Ileum (tissue), 1 donor: ENCODE measurements around a stretch of chr7.

DNA sequence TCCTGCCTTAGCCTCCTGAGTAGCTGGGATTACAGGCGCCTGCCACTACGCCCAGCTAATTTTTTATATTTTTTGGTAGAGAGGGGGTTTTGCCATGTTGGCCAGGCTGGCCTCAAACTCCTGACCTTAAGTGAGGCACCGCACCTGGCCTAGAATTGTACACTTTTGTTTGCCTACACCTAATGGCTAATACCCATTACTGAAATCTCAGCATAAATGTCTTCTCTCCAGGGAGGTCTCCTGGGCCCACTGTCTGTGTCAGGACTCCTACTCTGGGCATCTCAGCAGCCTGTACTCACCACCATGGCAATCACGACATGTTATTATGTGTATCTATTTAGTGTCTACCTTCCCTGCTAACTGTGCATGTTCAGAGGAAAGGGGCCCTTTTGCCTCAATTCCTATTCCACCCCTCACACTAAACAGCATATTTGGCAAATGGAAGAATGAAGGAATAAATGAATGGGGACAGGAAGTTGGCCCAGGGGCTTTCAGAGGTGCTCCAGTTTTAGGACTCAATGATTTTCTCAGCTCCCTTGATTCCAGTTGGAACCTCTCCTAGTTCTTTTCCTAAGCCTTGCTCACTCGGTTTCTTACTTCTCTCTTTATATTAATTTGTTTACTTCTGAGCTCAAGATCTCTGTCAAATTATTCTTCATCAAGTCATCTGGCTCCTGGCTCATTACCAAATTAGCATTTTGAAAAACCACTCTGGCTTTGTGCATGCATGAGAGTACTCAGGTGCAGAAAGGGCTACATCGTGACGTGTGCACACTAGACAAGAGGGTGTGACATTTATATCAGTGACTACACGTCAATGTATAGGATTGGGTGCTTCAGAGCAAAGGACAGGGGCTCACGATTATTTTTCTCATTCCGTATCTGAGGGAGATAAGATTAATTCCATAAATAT is 646.0 kb upstream of the DPP6 start:
- PRO-cap = no peak

- PRO-cap = no peak
Observed at GRCh38 chr7:153928585-153929207, 123.5 kb upstream of the DPP6 start.

- PRO-cap = no peak
Observed at GRCh38 chr7:154676277-154677082, 326.4 kb downstream of the PAXIP1 start.

- PRO-cap = bidirectional peak, plus-strand start at chr7:155205438, minus-strand start at chr7:155205343; bidirectional peak, plus-strand start at chr7:155205704, minus-strand start at chr7:155205618
Observed at GRCh38 chr7:155205161-155206070, 92.3 kb upstream of the INSIG1 start.

DNA sequence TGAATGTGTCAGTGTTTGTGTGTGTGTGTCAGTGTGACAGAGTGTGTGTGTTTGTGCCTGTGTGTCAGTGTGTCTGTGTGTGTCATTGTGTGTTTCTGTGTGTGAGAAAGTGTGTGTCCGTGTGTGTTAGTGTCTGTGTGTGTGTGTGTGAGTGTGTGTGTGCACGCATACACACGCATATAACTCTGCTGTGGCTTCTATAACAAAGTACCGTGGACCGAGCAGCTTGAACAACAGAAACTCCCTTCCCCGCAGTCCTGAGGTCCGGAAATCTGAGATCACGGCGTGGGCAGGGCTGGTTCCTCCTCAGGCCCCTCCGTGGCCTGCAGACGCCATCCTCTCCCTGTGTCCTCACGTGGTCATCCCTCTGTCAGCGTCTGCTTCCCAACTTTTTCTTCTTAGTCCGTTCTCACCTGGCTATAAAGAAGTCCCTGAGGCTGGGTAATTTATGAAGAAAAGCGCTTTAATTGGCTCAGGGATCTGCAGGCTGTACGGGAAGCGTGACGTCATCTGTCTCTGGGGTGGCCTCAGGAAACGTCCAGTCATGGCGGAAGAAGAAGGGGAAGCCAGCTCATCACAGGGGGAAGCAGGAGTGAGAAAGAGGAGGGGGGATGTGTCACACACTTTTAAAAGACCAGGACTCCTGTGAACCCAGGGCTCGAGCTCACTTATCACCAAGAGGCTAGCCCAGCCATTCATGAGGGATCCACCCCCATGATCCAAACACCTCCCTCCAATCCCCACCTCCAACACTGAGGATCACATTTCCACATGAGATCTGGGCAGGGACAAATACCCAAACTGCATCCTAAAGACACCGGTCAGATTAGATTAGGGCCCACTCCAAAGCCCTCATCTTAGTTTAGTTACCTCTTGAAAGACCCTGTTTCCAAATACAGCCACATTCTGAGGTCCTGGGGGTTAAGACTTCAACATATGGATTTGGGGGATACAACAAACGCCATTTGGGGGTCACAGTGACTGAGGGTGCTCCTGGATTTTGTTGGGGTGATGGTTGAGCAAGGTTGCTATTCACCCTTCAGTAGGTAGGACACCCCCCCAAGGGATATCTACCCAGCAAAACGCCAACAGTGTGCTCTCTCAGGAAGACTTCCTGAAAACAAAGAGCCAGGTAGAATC is 91.2 kb upstream of the INSIG1 start:
- PRO-cap = unidirectional peak, minus-strand start at position 235 of the sequence; unidirectional peak, minus-strand start at position 379 of the sequence

DNA sequence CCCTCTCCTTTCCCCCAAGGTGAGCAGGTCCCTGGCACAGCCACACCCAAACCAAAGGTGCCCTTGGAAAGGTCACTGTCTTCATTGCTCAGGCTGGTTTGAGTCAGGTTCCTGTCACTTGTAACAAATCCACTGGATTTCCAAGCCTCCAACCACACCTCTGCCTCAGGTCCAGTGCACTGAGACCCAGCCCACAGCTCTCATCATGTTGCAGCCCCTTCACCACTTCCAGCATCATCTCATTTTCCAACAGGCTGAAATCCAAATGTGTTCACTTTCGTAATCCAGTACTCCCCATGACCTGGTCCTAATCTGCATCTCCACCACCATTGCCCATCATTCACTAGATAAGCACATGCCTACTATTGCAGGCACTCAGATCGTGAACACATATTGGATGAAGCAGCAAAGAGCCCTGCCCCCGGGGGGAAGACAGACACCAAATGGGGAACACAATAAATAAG is 76.2 kb upstream of the INSIG1 start:
- PRO-cap = no peak

- PRO-cap = no peak
Observed at GRCh38 chr7:155227875-155228322, 69.8 kb upstream of the INSIG1 start.

DNA sequence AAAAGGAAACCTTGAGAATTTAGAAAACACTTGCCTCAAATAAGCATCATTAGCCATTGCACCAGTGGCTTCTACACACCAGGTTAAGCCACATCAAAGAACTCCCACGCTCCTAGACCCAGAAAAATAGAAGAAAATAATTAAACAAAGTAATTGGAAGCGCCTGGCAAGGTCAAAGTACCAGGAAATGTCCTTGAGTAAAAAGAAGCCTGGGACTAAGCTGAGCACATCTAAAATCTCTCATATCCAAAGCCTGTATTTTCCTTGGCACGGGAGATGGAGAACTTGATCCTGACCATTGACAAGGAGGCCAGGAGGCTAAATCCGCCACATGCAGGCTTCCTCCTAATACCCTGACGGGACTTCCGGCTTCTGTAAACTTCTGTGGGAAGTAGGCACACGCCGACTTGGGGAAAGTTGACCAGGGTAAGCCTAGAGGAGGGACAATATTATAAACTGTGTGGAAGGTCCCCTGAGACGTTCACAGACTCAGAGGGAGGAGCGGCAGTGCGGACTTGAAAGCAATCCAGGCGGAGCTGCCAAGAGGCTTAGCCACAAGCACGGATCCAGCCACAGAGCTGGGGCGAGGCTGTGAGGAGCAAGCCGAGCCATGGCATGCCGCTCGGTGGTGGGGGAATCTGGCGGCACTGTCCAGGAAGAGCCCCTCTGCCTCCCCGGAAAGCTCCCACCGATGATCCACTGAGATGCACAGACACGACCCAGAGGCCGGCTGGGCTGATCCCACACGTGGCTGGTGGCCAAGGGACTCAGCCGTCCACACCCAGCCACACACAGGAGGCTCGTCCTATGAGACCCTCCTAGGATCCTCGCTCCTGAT is 40.2 kb upstream of the INSIG1 start:
- PRO-cap = no peak

GRCh38 chr7:155273574-155273950 is 24.1 kb upstream of the INSIG1 start:
- PRO-cap = no peak

DNA sequence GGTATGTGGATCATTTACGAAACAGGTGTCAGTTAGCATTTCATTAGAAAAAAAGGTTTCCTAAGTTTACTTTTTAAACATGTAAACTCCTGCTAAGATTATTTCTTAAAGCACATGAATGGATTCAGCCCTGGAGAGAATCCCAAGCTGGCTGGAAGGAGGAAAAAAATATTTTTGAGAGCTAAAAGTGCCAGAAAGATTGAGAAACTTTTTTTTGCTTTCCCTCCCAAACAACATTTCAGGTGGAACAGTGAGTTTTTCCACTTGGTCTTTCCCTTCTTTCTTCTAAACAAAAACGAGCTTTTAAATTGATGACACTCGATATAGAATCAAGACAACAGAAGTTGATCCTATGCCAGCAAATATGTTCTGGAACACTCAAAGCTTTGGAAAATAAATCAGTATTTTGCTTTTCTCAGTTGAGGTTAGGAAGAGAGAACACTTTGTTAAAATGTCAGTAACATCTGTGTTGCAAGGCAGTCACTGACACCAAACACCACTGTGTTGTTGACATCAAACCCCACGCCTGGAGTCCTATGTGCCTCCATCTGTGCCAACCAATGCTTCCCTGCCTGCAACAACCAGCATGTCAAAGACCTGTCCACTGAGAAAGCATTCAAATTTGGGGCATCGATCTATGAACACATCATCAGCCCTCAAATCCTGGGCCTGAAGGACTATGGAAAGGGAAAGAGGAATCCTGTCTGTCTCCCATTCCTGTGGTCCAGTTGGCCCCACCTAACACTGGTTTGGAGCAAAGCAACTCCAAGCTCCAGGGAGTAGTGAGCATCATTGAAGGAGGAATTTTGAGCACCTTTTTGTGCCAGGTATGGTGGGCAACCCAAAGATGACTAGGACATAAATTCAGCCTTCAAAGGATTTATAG is 22.8 kb upstream of the INSIG1 start:
- PRO-cap = no peak

- PRO-cap = no peak
Observed at GRCh38 chr7:155294063-155294487, 3.6 kb upstream of the INSIG1 start.

DNA sequence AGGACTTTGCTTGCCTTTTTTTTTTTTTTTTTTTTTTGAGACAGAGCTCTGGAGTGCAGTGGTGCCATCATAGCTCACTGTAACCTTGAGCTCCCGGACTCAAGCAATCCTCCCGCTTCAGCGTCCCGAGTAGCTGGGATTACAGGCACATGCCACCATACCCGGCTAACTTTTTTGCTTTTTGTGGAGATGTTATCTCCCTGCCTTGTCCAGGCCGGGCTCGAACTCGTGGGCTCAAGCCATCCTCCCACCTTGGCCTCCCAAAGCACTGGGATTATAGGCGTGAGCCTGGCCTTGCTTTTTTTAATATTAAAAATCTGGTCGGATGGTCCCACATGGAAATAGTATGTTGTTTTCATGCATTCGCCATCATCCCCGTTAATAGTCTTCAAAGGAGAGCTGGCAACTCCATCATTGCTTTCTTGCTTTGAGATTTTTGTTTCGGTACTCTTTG is 6.3 kb downstream of the INSIG1 start:
- PRO-cap = no peak

GRCh38 chr7:155306533-155306797 is 8.8 kb downstream of the INSIG1 start:
- PRO-cap = no peak

- PRO-cap = no peak
Observed at GRCh38 chr7:155308236-155308685, 10.6 kb downstream of the INSIG1 start.

DNA sequence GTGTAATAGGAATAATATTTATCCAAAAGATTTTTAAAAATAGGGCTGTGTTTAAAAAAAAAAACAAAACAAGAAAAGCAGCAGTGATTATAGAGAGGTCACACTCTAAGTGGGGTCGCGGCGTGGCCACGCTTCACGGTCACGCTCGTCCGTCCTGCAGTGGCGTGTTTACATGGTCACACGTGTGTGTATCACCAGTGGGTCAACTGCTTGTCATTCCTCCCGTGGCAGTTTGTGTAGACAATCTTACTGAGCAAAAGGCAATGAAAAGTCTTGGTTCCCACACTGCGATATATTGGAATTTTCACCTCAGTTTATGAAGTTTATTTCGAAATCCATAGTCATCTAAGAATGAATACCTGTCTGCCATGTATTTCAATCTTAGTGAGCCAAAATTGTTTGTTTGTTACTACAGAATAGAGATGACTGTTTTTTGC is 11.0 kb downstream of the INSIG1 start:
- PRO-cap = no peak

- PRO-cap = no peak
Observed at GRCh38 chr7:155358372-155358829, 60.7 kb downstream of the INSIG1 start.

- PRO-cap = no peak
Observed at GRCh38 chr7:155381768-155382446, 76.0 kb upstream of the EN2 start.

- PRO-cap = no peak
Observed at GRCh38 chr7:155490280-155490725, 32.4 kb downstream of the EN2 start.

GRCh38 chr7:155546995-155547599 is 738 bp upstream of the CNPY1 start:
- PRO-cap = no peak

- PRO-cap = no peak
Observed at GRCh38 chr7:155680417-155681037, 36.1 kb downstream of the RBM33 start.